OVCAR3 (cell line): ENCODE results near the genes GNRHR, TMPRSS11A, TMPRSS11B, SMR3A, GRSF1 and ADAMTS3.

- RRBS: no CpG with 5 or more reads among the region's 6 CpGs
Measured at GRCh38 chr4:67754160-67754659, at the start of gene GNRHR. Gene GNRHR (minus strand): TSS chr4:67754388.

GRCh38 chr4:67963274-67963654 lies at the start of gene TMPRSS11A:
Gene TMPRSS11A (minus strand): TSS chr4:67963493.
- RRBS: no CpG with 5 or more reads among the region's 3 CpGs

GRCh38 chr4:68245578-68245809 lies at the start of gene TMPRSS11B:
Gene TMPRSS11B (minus strand): TSS chr4:68245694.
- RRBS: no CpG with 5 or more reads among the region's 5 CpGs

DNA sequence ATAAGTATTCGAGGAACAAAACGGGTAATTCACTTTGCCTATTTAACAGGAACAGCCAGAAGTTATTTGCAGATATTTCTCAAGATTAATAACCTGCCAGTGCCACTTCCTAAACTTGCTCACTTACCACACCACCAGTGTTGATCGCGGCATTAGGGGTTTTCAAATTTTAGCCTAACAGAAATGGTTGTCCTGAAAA lies 808 bp downstream of the YTHDC1 start:
- RRBS: no CpG with 5 or more reads among the region's 4 CpGs

- RRBS: no CpG with 5 or more reads among the region's 5 CpGs
Measured at GRCh38 chr4:68376383-68376701, 26.5 kb upstream of the YTHDC1 start.

- RRBS: no CpG with 5 or more reads among the region's 13 CpGs
Measured at GRCh38 chr4:68649897-68650575, 20.4 kb downstream of the UGT2B15 start.

DNA sequence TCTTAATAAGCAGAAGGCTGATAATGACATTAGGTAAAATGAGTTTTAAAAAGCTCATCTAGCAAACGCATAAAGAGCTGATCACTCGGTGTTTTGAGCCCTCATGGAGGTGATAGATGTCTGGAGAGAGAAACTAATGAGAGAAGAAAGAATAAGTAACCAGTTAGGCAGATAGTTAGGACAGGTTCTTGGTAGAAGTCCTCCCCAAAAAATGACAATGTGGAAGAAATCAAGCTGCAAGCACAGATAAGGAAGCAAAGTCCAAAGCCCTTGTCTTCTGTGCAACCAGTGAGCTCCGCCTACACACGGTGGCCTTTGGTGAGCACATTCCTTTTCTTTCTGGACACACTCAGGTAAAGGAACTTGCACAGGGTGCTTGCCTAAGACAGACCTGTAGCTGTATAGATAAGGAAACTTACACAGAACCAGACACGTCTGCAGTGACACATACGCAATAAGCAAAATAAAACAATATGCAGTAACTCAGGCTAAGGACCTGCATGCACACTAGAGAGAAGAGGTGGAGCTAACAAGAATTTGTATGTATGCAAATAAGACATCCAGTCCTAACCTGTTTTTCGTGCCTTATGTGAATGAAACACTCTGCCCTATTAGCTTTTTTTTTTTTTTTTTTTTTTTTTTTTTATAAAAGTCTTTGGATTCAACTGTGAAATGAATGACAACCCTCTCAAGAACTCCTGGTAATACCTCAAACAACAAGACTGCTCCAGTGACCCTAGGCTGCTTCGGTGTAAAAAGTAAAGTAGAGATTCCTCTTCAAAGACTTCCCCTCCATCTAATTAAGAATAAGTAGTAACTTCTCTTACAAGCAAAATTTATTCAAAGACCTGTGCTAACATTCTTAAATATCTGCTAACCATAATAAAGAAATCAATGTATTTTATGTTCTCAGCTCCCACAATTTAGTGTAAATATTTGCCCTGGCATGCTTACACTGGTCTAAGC lies 48.8 kb downstream of the UGT2B10 start:
- RRBS: no CpG with 5 or more reads among the region's 8 CpGs

- RRBS: no CpG with 5 or more reads among the region's 4 CpGs
Measured at GRCh38 chr4:69057787-69058478, 38.3 kb upstream of the UGT2B7 start.

GRCh38 chr4:69060900-69061286 lies 35.4 kb upstream of the UGT2B7 start:
- RRBS: no CpG with 5 or more reads among the region's 2 CpGs

- RRBS: no CpG with 5 or more reads among the region's 14 CpGs
Measured at GRCh38 chr4:69831563-69832170, 28.3 kb downstream of the SULT1E1 start.

GRCh38 chr4:70360462-70360973 lies at the start of gene SMR3A:
Gene SMR3A (plus strand): TSS chr4:70360760.
- RRBS: no CpG with 5 or more reads among the region's 4 CpGs

DNA sequence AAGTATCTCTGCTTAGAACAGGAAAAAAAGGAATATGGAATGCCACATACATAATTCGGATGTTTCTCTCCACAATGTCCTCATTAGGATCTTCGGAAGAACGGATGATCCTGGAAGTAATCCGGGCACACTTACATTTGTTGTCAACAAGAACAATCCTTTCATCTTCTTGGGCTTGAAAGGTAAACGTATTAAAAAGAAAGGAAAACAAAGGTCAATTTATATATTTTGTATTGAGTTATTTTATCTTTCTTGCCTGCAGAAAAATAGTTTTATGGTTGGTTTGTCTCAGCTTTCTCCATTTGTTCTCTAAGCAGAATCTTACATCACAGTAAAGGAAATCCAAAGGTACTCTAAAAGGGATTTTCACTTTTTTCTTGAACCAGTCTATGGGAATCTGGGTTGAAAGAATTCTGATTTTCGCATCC lies 4.3 kb downstream of the JCHAIN start:
- RRBS: no CpG with 5 or more reads among the region's 6 CpGs

GRCh38 chr4:70703858-70704369 lies 15.6 kb downstream of the UTP3 start:
- RRBS: no CpG with 5 or more reads among the region's 14 CpGs

DNA sequence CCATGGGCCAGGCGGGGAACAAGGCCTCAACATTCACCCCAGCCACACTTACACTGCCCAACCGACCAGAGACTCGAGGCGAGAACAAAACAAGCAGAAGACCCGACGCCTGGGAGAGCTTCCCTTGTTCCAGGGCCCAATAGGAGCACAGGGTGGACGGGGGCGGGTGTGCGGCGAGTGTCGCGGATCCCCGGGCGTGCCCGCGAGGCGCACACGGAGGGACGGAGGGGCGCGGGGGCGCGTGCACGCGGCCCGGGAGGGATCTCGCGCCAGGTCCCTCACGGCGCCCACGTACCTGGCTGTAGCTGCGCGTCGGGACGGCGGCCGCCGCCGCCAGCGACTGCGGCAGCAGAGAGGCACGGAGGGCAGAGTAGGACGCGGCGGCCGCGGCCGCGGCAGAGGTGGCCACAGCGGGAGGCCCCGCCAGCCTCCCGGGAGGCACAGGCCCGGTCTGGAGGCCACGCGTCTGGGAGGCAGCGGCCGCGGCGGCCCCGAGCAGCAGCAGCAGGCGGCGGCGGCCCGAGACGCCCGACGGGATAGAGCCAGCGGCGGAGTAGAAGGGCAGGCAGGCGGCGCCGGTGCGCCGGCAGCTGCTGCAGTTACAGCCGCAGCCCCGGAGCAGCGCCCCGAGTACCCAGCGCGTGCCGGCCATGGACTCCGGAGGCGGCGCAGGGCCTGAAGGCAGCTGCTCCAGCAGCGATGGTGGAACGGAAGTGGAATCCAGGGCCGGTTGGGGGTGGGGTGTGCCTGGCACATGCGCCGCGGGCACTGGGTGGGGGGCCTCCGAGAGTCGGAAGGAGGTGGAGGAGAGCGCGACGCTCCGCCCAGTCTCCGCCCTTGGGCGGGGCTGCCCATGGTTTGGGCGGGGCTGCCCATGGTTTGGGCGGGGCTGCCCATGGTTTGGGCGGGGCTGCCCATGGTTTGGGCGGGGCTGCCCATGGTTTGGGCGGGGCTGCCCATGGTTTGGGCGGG lies at the start of gene GRSF1:
Gene GRSF1, minus strand, starts transcription at position 715 of the 972 bp plus-strand sequence.
- RRBS: 5% methylated on average over 25 of the region's 104 CpGs

- RRBS: no CpG with 5 or more reads among the region's 19 CpGs
Measured at GRCh38 chr4:71059182-71059687, 65.8 kb downstream of the DCK start.

GRCh38 chr4:71186326-71186977 lies 607 bp upstream of the SLC4A4 start:
- RRBS: 3% methylated on average over 22 of the region's 56 CpGs

DNA sequence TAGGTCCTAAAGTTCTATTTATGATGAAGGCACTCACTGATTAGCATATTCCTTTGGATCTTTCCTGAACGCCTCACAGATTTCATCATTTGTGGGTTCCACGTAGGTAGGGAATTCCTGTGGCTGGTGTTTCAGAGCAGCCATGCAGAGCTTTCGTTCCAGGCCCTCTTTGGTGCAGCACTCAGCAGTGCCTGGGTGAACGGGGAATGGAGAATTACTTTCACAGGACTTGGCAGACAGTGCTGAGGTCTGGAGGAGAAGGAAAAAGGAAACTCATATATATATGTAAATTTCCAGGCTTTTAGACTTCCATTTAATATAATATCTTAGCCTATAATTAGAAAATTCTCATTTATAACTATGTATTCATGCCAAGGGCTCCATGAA lies 18.5 kb downstream of the GC start:
- RRBS: no CpG with 5 or more reads among the region's 4 CpGs

- RRBS: no CpG with 5 or more reads among the region's 6 CpGs
Measured at GRCh38 chr4:72568816-72569067, 279 bp downstream of the ADAMTS3 start.

DNA sequence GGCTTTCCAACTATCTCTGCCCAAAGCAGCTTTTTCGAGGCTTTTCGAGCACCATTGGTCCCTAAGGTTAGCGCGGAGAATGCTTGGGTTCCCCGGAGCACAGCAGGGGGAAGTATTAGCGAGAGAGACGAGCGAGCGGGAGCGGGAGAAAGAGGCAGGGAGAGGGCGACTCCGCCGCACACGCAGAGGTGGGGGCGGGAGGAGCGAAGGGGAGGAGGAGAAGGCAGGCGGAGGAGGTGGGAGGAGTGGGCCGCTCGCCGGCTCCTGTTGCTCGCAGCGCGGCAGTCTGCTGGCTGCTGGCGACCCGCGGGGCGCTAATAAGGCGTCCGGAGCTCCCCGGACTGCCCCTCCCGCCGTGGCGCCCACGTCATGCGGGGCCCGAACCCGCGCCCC lies at the start of gene ADAMTS3:
Gene ADAMTS3, minus strand, starts transcription at position 154 of the 393 bp plus-strand sequence.
- RRBS: 5% methylated on average over 15 of the region's 38 CpGs

DNA sequence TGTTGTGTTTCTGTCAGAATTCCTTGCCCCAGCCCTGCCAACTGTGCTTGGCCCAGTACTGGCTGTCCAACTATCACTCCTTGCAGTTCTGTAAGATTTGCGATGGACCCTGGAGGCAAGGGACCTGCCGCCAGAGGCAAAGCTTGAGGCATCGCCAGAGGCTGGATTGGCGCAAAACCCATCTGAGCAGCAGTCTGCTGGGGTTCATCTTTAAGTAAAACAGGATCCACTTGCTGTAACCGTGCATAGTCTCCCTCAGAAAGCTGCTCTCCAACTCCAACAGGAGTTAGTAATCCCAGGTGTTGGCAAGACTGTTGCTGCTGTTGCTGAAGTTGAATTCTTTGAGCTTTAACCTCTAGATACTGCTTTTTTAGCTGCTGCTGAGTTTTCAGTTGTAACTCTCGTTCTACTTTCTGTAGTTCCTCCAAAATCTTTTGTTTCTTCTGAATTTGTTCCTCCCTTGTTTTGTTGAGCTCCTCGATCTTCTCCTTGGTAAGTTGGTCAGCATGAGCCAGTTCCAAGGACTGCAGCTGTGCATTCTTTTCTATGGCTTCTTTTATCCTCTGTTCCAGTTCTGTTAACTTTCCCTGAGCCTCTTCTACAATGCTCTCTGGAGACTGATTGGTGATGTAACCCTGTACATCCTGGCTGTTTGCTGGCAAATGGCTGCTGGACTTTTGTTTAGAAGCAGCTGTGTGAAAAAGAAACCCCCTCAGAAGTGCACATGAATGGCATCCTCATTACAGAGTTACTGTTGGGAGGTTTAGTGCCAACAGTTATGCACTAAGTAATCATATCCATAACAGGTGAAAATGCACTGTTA lies 70.3 kb upstream of the COX18 start:
- RRBS: no CpG with 5 or more reads among the region's 7 CpGs